ENCODE measurements around the genes TRIM64, C11orf97 and KDM4E.

DNA sequence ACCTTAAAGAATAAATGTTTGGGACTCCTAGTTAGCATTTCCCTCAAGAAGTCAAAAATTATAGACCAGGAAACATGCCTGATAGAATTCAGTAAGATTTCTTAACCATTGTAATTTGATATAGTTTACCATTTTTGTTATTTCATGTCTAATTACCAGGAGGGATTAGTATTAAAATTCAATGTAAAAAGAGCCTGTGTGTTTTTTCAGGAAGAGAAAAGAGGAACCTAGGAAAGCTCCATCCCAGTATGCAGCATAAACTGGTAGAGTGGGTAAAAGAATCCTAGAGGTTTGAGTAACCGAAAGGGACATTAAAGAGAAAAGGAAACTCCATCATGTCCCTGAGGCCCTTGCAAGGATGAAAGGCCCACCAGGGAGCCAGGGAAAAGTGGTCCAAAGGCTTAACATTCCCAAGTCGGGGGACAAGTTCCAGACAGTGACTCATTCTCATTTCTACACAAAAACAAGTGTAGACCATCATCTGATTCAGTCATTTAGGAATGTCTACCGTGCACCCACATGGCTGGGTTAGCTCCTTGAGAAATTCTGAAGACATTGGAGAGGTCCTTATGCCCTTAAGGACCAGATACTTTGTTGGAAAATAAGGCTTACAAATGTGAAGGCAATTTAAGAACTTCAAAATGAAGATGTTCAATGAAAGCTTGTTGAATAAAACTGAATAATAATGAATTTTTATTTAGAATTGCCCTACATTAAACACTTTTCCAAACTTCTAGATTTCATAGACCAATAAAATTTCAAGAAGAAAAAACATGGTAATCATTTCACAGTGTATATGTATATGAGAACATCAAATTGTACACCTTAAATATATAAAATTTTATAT lies 4.8 kb upstream of the NOX4 start:
- RRBS = no CpG with 5 or more reads among the region's 3 CpGs

- RRBS = no CpG with 5 or more reads among the region's 6 CpGs
Observed at GRCh38 chr11:89965683-89966217, at the start of gene TRIM64. Gene TRIM64 (plus strand): TSS chr11:89966037.

GRCh38 chr11:90052396-90052807 lies 21.5 kb downstream of the TRIM49C start:
- RRBS = no CpG with 5 or more reads among the region's 29 CpGs

- RRBS = no CpG with 5 or more reads among the region's 8 CpGs
Observed at GRCh38 chr11:93106700-93107116, 91.1 kb downstream of the SLC36A4 start.

DNA sequence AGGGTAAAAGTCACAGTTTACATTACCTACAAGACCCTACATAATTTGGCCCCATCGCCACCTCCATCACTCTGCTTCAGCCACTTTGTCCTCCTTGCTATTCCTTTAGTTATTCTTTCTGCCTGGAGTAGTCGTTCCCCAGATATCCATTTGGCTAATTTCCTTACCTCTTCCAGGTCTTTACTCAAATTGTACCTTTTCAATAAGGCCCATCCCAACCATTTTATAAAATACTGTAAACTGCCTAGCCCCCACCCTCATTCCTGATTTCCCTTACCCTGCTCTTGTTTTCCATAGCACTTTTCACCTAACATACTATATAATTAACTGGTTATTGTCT lies 2.2 kb downstream of the SLC36A4 start:
- RRBS = no CpG with 5 or more reads among the region's 2 CpGs

- RRBS = no CpG with 5 or more reads among the region's 8 CpGs
Observed at GRCh38 chr11:93526439-93527235, 16.6 kb downstream of the SMCO4 start.

GRCh38 chr11:93763313-93763942 lies 20.7 kb upstream of the MED17 start:
- RRBS = no CpG with 5 or more reads among the region's 3 CpGs

DNA sequence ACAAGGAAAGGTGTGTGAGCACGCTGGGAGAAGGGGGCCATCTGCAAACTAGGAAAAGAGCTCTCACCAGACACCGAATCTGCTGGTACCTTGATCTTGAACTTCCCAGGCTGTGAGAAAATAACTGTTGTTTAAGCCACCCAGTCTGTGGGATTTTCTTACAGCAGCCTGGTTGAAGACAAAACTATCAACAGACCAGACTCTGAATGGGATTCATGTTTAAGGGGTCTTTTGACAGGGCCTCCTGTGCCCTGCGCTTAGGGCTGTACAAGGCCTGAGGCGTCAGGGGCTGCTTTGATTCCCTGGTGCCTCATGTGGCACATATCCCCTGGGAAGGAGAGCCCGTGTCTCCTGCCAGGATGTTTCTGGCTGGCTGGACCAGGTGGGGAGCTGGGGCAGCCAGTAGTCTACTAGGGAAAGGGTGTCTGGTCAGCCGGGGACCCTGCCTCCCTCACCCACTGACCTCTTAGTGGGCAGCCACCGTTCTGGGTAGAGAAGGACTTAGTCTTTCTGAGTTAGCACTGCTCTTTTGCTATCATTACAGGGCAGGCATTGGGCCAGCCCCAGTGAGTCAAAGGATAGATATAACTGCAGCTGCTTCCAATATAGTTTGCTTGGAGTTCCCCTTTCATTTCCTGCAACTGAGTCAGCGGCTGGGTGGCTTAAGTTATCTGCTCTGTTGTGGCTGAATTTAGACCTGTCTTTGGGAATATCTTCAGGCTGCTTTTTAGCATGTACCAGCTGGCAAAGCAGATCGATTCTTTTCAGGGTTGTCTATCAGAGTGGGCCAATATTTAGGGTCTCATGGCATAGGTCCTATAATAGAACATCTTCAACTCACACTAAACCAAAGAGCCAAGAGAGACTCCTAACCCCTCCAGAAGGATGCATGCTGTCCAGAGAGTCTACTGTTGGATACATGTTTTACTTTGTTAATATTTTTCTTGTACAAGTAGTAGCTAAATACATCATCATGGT lies 6.4 kb downstream of the PANX1 start:
- RRBS = no CpG with 5 or more reads among the region's 9 CpGs

DNA sequence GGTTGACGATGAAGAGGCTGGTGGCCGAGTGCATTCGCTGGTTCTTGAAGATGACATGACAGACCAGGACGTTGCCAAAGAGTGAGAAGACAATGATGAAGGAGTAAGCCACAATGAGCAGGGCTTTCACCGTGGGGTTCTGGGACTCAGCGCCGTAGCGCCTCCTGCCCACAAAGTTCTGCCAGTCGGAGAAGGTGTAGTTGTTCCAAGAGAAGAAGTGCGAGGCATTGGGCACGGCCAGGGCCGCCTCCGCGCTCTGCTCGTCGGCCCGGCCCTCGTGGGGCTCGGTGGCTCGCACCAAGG lies 357 bp downstream of the GPR83 start:
- RRBS = 2% methylated on average over 4 of the region's 20 CpGs

GRCh38 chr11:94447064-94447689 lies 46.0 kb upstream of the GPR83 start:
- RRBS = no CpG with 5 or more reads among the region's 10 CpGs

GRCh38 chr11:94512237-94512968 lies at the start of gene C11orf97:
Gene C11orf97 (plus strand): TSS chr11:94512461.
- RRBS = no CpG with 5 or more reads among the region's 41 CpGs

DNA sequence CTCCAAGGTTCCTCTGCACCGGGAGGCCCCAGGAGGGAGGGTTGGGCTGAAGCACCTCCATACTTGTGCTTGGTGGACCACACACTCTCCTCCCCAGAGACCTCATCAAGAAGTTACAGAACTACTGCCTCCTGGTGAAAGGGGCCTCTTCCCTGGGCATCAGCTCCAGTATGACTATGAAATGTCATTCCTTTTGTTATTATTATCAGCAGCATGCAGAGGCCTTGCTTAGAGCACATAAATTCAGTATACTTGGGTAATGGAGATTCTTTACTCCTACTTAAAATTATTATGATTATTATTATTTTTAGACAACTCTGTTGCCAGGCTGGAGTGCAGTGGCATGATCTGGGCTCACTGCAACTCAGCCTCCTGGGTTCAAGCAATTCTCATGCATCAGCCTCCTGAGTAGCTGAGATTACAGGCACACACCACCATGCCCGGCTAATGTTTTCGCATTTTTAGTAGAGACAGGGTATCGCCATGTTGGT lies 1.3 kb downstream of the C11orf97 start:
- RRBS = no CpG with 5 or more reads among the region's 4 CpGs

- RRBS = no CpG with 5 or more reads among the region's 1 CpG
Observed at GRCh38 chr11:94629795-94630126, 62.6 kb downstream of the PIWIL4 start.

- RRBS = no CpG with 5 or more reads among the region's 5 CpGs
Observed at GRCh38 chr11:94638809-94639484, 71.8 kb downstream of the PIWIL4 start.

- RRBS = no CpG with 5 or more reads among the region's 7 CpGs
Observed at GRCh38 chr11:94647681-94648482, 80.7 kb downstream of the PIWIL4 start.

- RRBS = no CpG with 5 or more reads among the region's 7 CpGs
Observed at GRCh38 chr11:94732583-94733201, 35.5 kb upstream of the AMOTL1 start.

GRCh38 chr11:94924572-94924937 lies 48.8 kb downstream of the CWC15 start:
- RRBS = no CpG with 5 or more reads among the region's 5 CpGs

DNA sequence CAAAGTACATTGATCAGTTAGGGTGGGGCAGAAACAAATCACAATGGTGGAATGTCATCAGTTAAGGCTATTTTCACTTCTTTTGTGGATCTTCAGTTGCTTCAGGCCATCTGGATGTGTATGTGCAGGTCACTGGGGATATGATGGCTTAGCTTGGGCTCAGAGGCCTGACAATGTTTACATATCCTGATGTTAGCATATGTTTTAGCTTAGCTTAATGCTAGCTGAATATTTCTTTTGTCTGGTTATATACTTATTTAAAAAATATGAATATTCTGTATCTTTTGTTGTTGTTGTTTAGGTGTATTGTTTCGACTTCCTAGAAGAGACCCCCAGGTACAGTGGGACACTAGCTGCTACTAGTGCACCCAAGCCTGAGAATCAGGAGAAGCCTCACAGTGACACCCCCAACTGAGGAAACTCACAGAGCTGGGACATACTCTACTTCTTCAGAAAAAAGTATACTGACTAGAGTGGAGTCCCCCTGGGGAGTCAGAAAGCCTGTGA lies at the start of gene KDM4E:
Gene KDM4E, plus strand, starts transcription at position 369 of the 507 bp plus-strand sequence.
- RRBS = no CpG with 5 or more reads among the region's 1 CpG

GRCh38 chr11:95037300-95037712 lies 12.2 kb downstream of the KDM4E start:
- RRBS = no CpG with 5 or more reads among the region's 31 CpGs

DNA sequence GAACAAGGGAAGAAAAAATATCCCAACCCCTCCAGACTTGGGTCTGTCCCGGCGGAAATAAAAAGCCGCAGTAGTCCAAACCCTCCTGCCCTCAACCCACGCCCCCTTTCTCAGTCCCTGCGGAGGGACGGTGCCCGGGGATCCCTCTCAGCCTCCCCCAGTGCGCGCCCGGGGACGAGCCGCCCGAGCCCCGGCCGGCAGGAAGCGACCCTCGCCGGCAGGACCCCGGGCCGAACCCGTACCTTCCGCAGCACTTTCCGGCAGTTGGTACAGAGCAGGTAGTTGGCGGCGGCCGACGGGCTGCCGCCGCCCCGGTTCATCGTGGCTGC lies 497 bp downstream of the SESN3 start:
- RRBS = 4% methylated on average over 15 of the region's 31 CpGs